ENCODE measurements around a stretch of chr1.

DNA sequence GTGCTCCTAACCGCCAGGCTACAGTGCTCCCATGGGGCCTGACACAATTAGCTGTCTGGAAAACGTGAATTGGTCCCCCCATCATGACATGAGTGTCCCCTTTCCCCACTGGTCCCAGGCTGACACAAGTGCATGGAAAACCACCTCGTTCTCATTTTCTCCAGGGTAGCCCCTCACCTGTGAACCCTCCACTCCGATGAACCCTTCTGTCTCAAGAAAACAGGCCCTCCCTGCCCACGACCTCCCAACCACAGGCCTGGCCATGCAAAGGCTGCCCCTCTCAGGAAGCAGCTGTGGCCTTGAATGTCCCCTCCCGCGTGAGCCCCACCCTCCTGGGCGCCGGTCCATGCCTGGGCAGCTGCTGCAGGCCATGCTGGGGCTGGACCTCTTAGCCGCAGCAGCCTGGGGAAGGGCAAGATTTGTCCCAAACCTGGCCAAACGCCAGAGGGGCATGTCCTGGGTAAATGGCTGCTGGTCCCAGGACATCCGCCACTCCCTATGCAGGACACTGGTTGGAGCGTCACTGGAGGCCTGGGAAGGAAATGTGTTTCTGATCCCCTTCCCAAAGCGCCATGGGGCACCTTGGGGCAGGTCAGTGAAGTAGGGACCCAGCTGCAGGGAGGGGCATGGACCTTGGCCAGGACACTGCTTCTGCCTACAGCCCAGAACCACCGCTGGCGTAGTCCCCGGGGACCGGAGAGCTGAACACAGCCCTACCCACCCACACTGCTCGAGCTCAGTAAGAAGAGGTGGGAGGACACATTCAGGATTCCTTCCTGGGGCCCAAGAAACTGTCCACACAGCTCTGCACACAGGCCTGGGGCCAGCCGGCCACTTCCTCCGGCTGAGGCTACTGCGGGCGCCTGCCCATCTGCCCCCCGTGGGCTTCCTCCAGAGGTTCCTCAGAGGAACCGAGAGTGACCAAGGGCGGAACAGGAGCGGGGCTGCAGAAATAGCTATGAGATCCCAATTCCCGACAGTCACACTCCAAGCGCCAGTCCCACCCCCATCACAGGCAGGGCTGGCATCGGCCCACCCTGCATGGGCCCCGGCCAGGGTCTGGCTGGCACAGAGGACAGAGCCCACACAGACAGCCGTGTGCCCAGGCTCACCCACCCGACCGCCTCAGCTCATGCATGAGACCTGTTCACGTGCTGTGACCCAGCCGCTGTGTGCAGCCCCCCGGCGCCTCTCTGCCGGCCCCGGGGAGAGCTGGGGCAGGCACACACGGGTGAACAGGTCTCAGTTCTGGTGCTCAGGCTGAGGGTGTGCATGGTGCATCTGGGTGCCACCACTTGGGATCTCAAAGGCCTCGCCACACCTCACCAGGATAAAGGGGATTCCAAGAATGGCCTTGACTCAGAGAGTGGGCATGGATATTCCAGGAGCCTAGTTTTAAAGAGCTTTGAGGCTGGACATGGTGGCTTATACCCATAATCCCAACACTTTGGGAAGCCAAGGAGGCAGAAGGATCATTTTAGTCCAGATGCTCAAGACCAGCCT is 10.8 kb upstream of the PLEKHG5 start:
- RRBS: no CpG with 5 or more reads among the region's 42 CpGs

GRCh38 chr1:6612640-6613632 is 595 bp upstream of the PHF13 start:
- RRBS: 1% methylated on average over 60 of the region's 102 CpGs

GRCh38 chr1:6619645-6620760 is 4.7 kb upstream of the THAP3 start:
- RRBS: no CpG with 5 or more reads among the region's 28 CpGs

DNA sequence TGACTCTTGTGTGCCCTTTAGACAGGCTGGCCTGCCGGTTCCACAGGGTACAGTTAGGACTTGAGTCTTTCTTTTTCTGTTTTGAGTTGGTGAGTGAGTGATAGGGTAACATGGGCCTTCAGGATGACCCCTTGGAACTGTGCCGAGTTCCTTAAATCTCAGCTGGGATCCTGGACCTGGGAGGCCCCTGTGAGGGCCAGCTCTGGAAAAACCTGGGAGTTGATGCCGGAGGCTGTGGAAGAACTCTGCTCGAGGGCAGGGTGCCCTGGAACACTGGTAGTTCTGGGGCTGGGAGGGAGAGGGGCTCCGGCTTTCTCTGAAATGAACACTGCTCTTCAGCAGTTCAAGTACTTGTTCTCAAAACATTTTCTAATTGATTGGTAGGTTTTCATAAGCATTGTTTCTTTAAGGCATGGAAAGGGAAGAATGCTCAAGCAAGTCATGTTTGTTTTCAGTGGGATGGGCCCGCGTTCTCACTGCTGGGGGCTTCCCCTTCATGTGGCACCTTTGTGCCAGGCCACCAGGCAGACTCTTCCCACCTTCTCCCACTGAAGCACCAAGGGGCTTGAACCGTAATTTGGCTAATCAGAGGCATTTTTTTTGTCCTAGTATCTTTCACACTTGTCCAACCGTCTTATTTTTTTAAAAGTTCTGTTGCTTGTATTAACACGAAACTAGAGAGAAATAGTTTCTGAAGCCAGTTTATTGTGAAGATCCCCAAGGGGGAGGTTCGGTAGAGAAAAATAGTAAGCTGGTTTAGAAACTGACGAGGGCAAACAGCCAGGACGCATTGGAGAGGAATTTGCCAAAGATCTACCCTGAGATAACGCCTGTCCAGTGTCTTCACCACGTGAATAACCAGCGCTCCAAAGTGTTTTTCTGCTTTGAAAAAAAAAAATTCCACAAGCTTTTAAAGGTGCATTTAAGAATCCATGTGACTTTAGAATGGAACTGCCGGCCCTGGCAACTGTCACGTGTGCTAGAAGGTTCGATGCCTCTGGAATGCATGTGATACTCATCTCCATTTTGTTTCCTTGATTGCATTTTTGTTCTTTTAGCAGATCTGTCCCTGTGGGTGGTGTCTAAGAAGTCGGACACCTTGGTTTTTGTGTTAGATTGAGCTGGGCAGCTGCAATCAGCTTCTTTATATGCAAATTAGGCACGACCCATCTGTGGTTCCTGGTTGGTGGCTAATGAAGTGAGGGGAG is 1.6 kb upstream of the THAP3 start:
- RRBS: 98% methylated on average over 3 of the region's 21 CpGs

- RRBS: 2% methylated on average over 9 of the region's 48 CpGs
These were observed 896 bp downstream of the CAMTA1 start for GRCh38 chr1:6785959-6786741.

- RRBS: no CpG with 5 or more reads among the region's 4 CpGs
These were observed 63.8 kb downstream of the CAMTA1 start for GRCh38 chr1:6848852-6849704.

GRCh38 chr1:6856130-6857134 is 71.2 kb downstream of the CAMTA1 start:
- RRBS: no CpG with 5 or more reads among the region's 8 CpGs

GRCh38 chr1:6882063-6882670 is 96.9 kb downstream of the CAMTA1 start:
- RRBS: no CpG with 5 or more reads among the region's 2 CpGs

DNA sequence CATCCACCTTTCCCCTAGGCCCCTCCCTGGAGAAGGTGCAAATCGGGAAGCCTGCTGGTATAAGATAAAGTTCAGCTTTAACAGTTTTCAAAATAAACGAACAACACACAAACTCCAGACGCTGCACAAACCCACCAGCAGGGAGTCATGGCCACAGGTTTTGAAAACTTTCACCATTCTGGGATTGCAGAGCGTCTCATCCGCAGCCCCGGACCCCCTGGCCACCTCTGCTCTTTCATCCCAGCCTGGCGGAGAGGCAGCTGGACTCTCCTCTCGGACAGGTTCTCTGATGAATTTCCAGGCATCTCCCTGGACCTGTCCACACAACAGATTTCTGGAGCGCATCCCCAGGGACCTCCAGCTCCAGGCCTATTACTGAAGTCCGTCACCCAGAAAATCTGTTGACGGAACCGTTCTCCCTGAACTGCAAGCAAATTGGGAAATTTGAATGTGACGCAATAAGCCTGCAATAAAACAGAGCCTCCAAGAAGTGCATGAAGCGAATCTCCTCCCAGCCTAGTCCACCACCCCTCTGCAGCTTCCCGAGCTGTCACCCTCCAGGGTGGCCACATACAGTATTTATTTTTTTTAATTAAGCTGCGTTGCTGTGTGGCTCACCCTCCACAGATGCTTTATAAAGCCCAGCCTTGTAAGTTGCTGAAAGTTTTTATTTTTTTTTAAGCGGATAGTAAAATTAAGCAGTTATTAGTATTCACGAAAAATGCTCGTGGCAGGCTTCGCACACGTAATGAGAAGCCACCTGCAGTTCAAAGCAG is 173.1 kb downstream of the CAMTA1 start:
- RRBS: no CpG with 5 or more reads among the region's 21 CpGs

DNA sequence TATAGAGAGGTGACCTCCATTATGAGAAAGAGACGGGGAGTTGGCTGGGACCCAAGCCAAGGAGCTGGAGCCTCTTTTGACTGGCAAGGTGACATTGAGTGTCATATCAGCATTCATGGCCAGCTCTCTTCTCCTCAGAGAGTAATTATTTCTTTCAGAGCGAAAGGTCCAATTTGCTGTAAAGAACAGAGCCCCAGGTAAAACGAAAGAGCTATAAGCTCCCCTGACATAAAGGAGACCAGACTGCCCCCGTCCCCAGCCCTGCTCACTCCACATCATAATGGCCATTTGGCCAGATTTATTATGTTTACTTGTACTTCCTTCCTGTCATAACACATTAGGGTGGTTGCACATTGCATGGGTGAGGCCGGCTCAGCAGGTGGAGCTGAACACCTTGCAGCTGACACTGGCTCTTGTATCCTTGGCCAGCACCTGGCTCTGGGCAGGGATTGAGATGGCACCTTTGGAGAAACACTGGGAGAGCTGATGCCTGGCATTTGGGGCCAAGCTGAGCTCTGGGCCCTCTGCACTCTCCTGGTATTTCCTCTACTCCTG is 403.9 kb upstream of the VAMP3 start:
- RRBS: no CpG with 5 or more reads among the region's 5 CpGs

DNA sequence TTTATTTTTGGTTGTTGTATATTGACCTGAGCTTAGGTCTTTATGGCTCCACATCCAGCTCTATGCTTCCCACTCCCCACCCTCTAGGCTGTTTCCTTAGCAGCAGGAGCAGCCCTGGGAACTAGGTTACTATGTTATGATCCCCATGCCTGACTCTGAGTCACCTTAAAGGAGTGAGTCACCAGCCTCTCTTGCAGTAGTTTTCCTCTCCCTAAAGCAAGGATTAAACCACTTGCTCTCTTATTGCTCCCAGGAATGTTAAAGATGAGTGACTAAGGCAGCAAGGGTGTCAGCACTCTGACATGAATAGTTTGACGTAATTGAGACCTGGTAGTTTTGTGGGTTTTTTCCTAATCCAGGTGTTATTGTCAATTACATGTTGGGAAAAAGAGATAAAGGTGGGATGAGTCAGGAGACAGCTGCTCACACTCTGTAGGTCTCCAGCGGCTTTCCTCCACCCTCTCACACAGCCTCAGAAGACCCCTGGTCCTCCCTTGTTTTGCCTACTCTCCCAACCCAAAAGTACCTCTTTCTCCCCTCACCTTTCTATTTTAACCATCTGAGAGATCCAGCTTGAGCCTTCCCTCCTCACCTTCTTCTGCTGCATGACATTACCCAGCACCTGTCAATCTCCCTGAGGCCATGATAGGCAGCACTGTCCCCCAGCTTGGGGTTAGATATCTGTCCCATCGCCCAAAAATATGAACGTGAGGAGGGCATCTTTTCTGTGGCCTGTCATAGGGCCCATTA is 369.1 kb upstream of the VAMP3 start:
- RRBS: no CpG with 5 or more reads among the region's 4 CpGs

DNA sequence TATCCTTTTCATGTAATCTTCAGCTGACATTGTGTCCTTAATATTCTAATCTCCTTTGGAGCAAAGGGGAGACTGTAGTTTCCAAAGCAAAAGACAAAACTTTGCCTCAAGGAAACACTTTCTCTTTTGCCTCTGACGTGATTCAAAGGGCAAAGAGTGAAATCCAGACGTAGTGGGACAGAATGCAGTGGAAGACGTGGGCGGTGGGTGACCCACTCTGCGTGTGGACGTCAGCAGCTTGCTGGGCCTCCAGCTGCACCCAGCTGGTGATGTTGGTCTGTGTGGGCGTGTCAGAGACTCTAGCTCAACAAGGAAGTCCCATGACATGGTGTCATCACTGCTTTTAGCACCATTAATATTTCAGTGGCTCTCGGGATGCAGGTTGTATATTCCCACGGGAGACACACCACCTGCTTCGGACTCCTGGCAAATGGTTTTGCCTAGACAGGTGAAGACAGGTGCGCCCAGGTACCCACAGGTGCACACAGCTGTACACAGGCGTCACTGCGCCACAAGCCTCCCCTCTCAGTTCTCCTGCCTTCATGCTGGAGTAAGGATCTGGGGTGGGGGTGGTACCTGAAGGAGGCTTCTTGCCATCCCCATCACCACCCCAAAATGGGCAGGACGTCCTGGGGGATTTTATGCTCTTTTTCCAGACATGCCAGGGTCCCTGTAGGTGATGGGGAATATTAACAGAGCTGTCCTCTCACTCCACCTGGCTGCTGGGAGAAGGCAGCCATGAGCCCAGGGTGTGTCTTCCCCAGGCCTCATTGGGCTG is 292.1 kb upstream of the VAMP3 start:
- RRBS: no CpG with 5 or more reads among the region's 14 CpGs

- RRBS: no CpG with 5 or more reads among the region's 5 CpGs
These were observed 198.3 kb upstream of the VAMP3 start for GRCh38 chr1:7572771-7573183.

- RRBS: no CpG with 5 or more reads among the region's 12 CpGs
These were observed 122.2 kb upstream of the VAMP3 start for GRCh38 chr1:7648772-7649347.

DNA sequence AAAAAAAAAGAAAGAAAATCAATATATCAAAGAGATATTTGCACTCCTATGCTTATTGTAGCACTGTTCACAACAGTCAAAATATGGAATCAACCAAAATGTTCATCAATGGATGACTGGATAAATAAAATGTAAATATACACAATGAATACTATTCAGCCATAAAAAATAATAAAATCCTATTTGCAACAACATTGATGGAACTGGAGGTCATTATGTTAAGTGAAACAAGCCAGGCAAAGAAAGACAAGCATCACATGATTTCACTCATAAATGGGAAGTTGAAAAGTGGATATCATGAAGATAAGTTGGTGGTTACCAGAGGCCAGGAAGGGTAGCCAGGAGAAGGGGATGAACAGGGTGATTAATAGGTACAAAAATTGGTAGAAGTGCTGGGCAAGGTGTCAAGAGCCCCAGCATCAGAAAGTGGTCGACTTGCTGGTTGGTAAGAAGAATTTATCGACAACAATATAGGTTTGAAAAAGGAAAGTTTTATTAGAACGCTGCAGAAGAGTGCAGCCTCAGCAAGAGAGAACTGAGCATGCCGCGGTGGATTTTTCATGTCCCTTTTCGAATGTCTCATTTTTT is 1.4 kb upstream of the PARK7 start:
- RRBS: no CpG with 5 or more reads among the region's 6 CpGs

- RRBS: no CpG with 5 or more reads among the region's 10 CpGs
These were observed 11.1 kb downstream of the ERRFI1 start for GRCh38 chr1:8014938-8015557.

GRCh38 chr1:8075492-8076040 is 49.5 kb upstream of the ERRFI1 start:
- RRBS: no CpG with 5 or more reads among the region's 10 CpGs

DNA sequence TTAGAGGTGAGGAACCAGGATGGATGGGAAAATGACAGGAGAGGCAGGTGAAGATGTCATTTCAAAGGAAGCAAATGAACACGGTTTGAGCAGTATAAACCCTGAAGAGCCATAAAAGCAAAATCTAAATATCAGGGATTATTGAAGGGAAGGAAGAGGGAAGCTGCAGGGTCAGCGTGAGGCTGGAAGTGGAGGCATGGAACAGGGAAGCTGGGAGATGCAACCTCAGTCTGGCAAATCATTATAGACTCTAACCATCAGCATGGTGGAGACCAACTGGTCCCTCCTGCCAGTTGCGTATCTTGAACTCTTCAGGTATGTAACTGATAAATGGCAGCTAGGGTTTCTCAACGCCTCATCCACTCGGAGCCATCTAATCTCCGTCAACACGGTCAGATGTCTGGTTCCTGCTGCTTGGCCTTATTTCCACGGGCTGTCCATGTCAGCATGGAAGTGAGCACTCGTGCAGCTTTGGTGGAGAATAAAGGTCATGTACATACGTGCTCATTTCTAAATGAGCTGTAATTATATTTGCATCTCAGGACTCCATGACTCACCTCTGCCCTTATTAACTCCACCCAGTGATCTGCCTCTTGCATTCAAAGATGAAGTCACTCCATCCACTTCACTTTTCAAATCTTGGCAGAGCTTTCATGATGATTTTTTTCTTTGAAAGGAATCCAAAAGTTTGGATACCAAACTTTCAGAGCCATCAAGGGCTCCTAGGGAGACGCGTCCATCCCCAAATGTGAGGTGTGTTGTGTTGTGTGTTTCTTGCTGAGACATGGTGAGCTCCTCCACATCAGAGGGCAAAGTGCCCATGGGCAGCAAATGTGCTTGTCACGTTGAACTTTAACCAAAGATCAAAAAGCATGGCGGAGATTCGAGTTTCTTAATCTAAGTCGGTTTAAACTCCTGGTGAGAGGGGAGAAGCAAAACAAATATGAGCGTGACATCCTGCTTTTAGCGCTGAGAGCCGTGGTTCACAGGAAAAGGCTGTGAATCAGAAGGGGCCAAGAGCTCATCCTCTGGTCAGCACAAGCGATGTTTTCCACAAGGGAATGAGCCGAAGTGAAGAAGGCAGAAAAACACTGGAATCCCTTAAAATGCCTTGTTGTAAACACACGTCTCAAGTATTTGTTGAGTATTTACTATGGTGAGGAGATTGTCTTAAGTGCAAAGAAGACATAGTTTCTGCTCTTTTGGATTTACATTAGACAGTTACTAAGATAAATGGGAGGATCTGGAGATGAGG is 68.5 kb upstream of the ERRFI1 start:
- RRBS: no CpG with 5 or more reads among the region's 22 CpGs

DNA sequence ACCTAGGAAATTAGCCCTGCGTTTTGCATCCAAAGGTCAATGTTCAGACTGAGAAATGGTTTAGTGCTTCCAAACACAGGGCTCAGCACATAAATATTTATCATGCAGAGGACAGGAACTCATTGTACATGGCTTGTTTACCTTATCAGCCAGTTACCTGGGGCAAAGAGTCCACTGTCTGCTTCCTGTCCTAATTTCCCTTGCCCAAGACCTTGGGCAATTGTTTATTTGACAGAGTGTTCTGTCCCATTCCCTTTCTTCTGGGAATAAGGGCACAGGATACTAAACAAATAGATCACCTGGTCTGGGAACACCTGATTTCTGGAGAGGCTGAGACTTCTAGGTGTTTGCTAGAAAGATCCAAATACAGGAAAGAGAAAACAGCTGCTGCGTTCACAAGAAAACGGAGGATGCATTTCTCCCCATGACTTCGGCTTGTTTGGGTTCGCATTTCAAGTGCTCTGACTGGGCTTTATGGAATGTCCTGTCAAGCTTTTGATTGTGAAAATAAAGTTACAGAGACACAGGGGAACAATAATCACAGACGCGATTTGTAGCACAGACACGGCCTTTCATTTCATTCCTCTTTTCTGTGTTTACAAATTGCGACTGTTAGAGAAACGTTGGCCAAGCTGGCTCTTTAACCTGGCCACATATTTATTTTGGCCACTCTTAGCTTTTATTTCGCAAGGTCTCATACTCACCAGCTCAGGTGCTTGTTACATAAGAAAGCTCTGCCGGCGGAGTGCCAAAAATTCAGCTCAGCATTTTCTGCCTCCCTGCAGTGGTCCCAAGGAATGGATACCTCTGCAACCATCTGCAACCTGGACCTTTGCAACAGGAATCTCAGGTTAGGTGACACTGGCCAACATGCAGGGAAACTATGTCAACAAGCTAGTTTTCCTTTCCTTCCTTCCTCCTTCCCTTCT is 58.5 kb upstream of the SLC45A1 start:
- RRBS: no CpG with 5 or more reads among the region's 13 CpGs

Measured in CMK (cell line).